Colon Carcinoma Metastatic in the Lung (tissue), 2 donors: ENCODE results near the genes C1orf185 and TTC39A.

DNA sequence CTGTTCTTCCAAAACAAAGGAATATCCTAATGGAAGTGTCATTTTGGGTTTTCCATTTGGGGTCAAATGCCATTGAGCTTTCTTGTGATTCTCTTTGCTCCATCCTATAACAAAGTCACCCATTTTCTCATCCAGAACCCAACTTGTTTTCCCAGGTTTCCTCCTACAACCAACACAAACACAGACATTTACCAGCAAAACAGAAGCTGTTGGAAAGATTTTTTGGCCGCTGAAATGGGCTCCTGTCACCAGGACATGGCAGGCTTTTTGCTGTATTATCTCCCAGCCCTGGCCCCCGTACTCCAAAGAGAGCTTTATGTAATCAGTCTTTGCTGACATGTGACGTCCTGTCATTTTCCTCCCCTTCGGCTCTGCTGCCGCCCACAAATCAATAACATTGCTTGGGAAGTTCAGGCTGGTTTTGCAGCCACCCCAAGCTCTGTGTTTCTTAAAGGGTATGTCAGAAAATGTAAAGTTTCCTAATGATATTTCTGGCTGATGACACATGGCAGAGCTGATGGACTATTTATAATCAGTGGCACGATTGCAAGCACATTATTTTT is 66.9 kb downstream of the ELAVL4 start:
- PRO-cap, 2 experiments, result no peak in any of the 2 experiments

DNA sequence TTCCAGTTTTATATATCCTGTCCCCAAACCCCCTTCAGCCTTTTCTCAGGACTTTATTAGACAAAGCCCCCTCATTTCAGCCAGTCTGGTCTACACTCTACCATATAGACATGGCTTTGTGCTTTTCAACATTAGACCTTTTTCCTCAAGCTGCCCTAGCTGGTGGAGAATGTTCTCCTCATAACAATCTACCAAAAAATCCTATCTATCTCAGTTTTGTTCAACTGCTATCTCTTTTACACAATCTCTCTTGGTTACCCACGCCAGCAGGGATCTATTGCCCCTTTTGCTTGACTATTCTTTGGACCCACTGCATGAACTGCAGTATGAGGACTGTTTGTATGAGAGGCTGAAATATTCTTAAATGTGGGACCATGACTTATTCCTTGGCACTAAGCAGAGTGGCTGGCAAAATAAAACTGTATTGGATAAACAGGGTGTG is 43.5 kb upstream of the DMRTA2 start:
- PRO-cap, 2 experiments, result no peak in any of the 2 experiments

- PRO-cap, 2 experiments, result no peak in any of the 2 experiments
These were observed 180.7 kb downstream of the FAF1 start for GRCh38 chr1:50779177-50780033.

GRCh38 chr1:50970616-50971012 is 569 bp downstream of the CDKN2C start:
- PRO-cap, 2 experiments, result no peak in any of the 2 experiments

GRCh38 chr1:50977655-50978740 is 8.0 kb downstream of the CDKN2C start:
- PRO-cap, 2 experiments, result peak in 1 of 2 experiments; most common plus-strand start chr1:50978012 (in 1); most common minus-strand start chr1:50977736 (in 1)

DNA sequence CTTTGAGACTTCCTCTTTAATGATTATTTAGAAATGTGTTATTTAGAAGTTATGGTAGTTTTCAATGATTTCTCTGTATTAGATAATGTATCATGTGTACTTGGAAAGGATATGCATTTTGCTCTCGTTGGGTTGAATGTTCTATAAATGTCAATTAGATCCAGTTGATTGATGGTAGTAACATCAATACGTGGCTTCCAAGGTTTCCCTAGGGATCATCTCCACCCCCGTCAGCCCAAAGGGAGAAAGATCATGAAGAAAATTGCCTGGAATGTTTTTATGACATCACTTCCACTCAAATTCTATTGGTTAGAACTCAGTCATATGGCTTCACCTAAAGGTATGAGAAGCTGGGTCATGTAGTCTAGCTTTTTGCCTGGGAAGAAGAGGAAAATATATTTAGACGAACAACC is at the start of gene C1orf185:
C1orf185 (plus strand) TSS at position 319 of the 413 bp plus-strand sequence.
- PRO-cap, 2 experiments, result no peak in any of the 2 experiments

DNA sequence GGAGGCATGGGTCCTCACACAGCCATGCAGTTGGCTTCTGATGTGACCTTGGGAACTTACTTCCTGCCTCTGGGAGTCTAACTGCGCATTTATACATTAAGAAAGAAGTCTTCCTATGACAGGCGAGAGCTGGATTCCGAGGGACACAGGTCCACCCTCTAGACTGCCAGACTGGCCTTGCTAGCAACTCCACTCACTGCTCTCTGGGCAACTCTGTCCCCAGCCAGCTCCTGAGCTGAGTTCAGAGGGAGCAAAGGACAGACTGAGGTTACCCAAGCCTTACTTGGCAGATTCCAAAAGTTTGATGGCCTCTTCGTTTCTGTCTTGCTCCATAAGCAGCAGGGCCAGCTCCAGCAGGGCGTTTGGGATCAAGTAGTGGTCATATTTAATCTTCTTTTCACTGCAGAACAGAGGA is 41.8 kb downstream of the TTC39A start:
- PRO-cap, 2 experiments, result no peak in any of the 2 experiments

- PRO-cap, 2 experiments, result peak in 2 of 2 experiments; most common minus-strand start chr1:51315082 (in 1)
These were observed 15.4 kb downstream of the TTC39A start for GRCh38 chr1:51314840-51315412.

DNA sequence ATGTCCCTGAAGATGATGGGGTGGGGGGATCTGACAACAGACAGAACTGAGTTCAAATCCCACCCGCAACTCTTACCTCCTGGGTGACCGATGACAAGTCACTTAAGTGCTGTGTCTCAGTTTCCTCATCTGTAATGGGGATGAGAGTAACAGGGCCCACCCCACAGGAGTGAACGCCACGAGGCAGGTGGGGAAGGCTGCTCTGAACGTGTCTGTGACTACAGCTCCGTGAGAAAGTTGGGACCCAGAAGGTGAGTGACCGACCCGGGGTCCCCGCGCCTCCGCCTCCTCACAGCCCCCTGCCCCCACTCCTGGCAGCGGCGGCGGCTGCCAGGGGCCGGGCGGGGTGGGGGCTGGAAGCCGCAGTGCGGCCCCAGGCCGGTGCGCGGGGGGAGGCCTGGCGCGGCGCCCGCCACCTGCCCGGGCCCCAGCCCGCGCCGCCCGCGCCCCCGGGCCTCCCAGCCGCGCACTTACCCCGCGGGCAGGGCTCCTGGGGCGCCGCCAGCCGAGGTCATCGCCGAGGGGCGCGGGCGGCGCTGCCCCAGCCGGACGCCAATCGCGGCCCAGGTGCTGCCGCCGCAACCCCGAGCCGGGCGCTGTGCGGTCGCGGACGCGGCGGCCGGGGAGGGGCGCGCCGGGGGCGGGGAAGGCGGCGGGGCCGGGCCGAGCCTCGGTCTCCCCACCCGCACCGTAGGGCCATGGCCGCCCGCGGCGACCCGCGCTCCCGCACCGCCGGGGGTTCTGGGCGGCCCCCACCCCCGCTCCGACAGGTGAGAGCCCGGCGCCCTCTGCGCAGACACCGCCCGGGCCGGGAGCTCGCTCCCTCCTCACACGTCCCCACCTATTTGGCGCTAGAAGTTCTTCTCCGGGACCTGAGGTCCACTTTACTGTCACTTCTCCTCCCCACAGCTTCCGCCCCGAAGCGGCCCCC is at the start of gene TTC39A:
TTC39A (minus strand) TSS at position 600 of the 931 bp plus-strand sequence.
- PRO-cap, 2 experiments, result peak in 2 of 2 experiments; most common plus-strand start position 179 of the sequence (in 1); most common minus-strand start position 468 of the sequence (in 1)

DNA sequence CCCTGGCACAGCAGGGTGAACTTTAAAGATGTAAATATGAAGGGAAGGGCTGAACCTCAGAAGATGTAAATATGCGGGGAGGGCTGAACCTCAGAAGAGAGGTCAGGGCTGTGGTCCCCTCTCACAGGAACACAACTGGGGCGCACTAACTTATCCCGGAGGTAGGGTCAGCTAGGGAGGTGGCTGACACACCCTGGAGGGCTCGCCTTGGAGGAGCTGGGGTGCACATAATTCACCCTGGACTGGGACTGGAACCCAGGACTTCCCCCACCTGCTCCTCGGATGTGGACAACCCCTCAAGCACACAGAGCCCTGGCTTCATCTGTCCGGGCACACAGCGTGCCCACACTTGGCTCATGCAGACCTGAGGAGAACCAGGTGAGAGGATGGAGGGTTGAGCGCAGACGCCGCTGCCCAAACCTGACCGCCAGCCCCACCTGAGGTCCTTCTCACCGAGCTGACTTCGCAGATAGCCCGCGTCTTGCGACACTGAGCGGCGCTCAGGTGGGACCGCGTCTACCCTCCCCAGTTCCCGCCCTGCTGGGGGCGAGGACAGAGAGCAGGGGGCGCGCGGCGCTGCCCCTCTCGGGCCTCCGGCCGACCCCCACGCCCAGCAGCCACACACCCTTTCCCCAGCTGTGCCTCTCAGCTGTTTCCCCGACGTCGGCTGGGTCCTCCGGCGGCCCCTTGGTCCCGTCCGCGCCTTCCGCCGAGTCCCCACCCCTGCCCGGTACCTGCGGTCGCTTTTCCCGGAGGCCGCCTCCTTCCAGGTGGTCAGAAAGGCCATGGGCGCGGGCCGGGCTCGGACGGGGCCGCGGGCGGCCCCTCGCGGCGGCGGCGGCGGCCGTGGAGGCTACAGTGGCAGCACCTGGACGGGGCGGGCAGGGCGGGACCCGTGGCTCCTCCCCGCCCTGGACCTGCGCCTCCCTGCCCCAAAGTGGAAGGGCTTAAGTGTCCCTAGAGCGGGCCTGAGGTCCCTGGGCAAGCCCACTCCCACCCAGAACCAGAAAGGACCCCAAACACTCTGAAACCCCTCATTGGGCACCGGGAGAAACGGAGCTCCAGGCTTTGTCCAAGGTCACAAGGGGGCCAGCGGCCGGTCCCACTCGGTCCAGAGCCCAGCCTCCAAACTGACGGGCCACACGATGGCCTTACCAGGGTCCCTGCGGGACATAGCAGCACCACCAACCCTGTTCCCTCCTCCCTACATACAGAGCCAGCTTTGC is 14.3 kb upstream of the TTC39A start:
- PRO-cap, 2 experiments, result no peak in any of the 2 experiments

DNA sequence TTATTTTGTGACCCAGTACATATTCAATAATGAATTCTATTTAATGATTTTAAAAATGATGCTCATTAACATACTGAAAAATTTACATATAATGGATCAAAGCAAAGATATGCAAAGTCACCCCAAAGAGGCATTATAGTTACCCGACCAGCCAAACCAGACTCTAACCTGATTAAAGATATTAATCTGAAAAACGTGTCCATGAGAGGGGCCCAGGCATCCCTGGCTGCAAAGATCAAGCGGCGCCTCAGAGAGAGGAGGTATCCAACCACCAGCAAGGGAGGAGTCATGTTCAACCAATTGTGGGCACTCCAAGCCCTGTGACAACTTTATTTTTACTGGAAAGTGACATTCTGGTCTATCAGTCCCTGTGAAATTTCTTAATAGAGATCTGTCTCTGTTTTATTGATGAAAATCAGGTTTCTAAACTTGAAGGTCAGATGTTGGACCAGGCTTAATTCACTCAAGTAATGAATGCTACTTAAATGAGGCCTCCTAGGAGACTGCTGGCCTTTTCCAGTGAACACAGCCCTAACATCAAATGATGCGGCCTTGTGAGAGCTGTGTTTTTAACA is 19.1 kb upstream of the TTC39A start:
- PRO-cap, 2 experiments, result no peak in any of the 2 experiments

DNA sequence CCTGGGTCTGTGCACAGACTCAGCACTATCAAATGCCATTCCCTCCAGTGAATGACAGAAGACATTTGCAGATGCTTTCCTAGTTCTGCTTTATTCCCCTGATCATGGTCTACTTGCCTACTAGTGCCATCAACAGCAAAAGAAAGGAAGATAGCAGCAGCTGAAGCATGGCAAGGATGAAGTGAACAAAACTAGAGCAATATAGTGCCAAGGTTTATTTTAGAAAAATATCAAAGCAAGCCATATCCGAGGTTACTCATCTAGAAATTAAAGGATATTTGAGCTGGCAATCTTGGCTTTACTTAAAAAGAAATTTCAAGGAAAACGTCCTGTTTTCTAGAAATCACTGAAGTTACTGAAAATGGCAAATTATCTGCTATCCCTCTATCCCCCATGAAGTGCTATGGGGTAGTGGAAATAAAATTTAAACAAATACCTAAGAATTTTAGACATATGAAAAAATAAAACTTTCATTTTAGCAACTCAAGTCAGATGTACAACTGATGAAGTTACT is 85.9 kb upstream of the TTC39A start:
- PRO-cap, 2 experiments, result no peak in any of the 2 experiments

DNA sequence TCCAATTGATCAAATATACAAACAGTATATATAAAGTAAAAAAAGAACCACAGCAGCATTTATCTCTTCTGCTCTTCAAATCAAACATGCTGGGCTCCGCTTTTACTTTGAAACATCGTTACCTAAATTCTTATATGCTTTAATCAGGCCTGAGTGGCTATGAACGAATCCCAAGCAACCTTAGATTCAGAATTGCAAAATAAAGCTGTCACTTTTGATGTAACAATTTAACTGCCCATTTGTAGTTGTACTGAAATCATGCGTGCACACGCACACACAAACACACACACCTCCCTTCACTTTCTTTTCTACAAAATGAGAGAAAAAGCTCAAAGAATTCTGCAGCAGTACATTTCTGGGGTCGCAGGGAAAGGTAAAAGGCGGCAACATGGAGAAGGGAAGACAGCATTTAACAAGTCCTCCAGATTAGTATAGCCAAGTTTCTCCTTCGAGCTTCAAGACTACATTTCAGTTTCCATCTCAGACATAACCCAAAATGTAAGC is 92.1 kb upstream of the TTC39A start:
- PRO-cap, 2 experiments, result no peak in any of the 2 experiments

DNA sequence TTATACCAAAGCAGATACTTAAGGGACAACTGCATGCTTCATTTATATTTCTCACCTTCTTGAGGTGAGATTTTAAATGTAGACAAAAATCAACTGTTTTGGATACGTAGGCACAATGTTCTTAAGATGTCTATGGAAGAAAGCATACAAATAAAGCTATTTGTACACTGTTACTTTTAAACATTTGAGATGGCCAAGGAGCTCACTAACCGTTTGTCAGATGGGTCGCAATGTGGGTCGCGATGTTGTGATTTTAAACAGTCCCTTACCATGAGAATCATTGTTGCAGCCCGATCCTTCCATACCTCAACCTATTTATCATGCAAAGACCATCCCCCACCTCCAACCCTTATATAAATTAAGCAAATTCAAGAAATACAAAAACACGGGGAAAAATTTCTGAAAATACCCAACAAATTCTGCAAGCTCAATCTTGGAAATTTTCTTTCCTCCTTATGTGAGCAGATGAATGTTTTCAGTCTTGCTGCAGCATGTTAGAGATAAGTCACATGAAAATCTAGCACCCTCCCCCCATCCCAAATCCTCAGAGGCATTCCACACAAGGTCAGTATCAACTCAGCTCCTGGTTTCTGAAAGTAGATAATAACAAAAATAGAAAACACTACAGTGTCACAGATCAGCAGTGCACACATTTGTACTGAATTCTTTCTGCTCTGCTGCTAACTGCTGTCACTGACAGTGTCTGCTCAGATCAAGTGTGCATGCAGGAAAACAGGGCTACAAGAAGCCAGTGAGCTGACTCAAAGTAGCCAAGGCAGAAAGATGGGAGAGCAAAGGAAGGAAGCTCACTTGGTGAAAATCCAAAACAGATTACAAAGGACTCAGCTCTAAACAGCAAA is 92.9 kb upstream of the TTC39A start:
- PRO-cap, 2 experiments, result no peak in any of the 2 experiments

GRCh38 chr1:51534279-51534703 is 15.2 kb upstream of the EPS15 start:
- PRO-cap, 2 experiments, result no peak in any of the 2 experiments

- PRO-cap, 2 experiments, result no peak in any of the 2 experiments
These were observed 625 bp downstream of the OSBPL9 start for GRCh38 chr1:51617222-51618211.

DNA sequence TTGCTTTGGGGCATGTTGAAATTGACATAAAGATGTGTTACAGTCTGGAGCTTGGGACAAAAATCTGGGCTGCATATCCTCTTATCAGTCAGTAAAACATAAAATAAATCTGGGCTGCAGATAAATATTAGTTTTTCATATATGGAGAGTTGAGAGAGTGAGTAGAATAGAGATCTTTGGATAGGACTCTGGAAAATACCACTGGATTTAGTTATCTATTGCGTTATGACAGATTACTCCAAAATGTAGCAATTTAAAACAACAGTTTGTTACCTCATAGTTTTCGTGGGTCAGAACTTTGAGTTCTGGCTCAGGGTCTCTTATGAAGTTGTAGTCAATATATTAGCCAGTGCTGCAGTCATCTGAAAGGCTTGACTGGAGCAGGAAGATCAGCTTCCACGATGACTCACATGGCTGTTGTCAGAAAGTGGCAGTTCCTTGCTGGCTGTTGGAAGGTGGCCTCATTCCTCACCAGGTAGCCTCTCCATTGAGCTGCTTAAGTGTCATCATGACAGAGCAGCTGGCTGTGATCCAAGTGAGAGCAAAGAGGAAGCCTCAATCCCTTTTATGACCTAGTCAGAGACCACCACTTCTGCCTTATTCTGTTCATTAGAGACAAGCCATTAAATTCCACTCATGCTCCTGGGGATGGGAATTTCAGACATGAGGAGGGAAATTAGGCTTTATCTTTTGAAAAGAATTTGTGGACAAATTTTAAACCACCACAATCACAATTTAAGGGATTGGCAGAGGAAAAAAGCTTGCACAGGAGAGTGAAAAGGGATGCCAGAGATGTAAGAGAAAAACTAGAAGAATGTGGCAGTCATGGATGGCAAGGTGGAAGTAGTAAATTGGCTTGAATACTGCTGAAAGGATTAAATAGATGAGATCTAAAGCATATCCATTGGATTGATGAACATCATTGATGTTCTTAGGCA is 5.6 kb downstream of the OSBPL9 start:
- PRO-cap, 2 experiments, result no peak in any of the 2 experiments

- PRO-cap, 2 experiments, result no peak in any of the 2 experiments
These were observed 16.7 kb upstream of the RAB3B start for GRCh38 chr1:52007061-52007714.

GRCh38 chr1:52142327-52143316 is 733 bp downstream of the ZFYVE9 start:
- PRO-cap, 2 experiments, result peak in 2 of 2 experiments; most common minus-strand start chr1:52142938 (in 2)

GRCh38 chr1:52237472-52238098 is 95.7 kb downstream of the ZFYVE9 start:
- PRO-cap, 2 experiments, result no peak in any of the 2 experiments